BJ (cell line): ENCODE results near the genes PGBD5 and CAPN9.

DNA sequence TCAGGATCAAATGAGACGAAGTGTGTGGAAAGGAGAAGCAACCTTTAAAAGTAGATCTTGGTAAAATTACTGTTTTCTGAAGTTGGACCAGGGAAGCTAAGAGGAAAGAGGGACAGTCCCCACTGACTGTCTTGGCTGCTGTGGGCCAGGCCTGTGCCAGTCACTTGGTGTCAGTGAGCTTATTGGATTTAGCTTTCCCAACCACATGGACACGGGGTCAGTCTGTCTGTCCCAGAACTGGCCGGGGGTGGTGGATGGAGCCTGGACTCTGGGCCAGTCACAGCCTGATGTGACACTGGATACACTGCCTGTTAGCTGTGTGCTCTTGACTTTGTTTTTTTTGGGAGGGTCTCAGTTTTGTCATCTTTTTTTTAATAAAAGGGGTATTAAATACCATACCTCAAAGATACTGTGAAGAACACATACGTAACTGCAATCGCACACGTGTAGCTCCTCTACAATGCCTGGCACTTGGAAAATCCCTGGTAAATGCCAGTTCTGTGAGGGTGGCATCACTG, 96.7 kb downstream of the GALNT2 start:
- CAGE, long polyA plus RNA, result no peak
- RRBS, result no CpG with 5 or more reads among the region's 6 CpGs

GRCh38 chr1:230231424-230232261, 164.6 kb downstream of the GALNT2 start:
- CAGE, long polyA plus RNA, result no peak
- RRBS, result no CpG with 5 or more reads among the region's 11 CpGs

DNA sequence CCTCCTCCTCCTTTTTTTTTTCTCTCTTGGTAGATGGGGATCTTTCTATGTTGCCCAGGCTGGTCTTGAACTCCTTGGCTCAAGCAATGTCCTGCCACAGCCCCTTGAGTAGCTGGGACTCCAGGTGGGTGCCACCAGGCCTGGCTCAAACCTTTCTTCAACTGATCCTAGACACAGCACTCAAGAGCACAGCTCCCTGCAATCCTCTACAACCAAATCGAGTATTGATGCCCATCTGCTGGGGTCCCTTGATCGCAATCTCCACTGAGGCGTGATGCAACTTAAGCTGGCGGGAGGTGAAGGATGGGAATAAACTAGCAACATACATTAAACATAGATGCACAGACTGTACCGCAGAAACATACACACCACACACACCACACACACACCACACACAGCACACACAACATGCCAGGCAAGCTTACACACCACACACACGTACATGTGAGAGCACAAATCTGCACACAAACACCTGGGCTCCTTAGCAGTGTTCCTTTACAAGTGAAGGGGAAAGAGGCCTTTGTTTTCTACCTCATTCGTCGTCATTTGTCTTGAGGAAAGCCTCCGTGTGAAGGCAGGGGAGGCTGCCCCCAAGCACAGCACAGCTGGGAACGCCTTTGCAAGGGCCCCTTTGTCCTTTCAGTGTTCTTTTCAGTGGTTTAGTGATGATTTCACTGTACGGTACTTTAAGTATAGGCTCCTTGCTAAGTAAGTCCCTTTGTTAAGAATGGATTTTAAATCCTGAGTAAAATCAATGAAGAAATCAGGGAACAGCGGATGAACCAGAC, 94.3 kb downstream of the PGBD5 start:
- CAGE, long polyA plus RNA, result no peak
- RRBS, result no CpG with 5 or more reads among the region's 12 CpGs

DNA sequence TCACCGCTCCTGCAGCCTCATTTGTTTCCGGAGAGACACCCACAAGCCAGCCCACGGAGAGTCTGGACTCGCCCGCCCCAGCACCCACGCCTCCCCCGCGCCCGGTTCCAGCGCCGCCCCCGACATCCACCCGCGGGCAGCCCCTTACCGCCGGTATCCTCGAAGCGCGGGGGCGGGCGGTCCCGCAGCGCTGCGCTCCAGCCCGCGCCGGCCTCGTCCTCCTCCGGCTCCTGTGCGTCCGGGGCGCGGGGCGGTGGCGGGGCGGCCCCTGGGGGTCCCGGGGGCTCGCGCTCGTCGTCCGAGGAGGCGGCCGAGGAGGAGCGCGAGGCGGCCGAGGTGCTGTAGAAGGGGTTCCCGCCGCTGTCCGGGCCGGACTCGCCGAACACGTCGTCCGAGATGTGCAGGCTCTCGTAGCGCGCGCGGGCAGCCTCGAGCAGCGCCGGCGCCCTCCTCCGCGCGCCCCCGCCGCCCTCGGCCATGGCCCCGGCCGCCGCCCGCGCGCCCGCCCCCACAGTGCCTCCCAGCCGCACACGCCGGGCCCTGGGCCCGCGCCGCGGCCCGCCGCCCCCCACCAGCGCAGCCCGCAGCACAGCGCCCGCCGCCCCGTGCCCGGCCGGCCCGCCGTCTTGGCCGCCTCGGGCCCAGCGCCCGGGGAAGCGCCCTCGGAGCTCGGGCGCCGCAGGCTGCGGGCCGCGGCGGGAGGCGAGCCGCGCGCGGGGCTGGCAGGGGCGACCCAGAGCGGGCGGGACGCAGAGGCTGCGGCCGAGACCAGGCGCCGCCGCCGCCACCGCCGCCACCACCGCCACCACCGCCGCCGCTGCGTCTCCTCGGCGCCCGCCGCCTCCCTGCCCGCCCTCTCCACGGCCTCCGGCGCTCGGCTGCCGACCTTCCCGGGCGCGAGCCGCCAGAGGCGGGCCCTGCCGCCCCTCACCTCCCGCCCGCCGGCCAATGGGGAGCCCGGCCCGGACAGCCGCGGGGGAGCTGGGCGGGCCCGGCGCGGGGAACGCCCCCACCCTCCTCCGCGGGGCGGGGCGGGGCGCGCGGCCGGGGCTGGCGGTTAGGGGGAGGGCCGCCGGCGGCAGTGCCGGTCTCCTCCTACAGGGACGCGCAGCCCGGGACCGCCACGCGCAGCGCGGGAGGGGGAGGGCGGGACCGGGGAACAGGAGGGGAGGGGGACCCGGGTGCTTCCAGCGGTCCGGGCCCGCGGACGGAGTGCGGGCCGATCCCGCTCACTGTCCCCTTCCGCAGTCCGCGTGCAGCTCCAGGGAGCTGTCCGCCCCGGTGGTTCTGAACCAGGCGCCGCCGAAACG, at the start of gene PGBD5:
Gene PGBD5, minus strand, starts transcription at position 883 of the 1,310 bp plus-strand sequence.
- CAGE, long polyA plus RNA, result no peak
- RRBS, result 2% methylated on average over 126 of the region's 202 CpGs

DNA sequence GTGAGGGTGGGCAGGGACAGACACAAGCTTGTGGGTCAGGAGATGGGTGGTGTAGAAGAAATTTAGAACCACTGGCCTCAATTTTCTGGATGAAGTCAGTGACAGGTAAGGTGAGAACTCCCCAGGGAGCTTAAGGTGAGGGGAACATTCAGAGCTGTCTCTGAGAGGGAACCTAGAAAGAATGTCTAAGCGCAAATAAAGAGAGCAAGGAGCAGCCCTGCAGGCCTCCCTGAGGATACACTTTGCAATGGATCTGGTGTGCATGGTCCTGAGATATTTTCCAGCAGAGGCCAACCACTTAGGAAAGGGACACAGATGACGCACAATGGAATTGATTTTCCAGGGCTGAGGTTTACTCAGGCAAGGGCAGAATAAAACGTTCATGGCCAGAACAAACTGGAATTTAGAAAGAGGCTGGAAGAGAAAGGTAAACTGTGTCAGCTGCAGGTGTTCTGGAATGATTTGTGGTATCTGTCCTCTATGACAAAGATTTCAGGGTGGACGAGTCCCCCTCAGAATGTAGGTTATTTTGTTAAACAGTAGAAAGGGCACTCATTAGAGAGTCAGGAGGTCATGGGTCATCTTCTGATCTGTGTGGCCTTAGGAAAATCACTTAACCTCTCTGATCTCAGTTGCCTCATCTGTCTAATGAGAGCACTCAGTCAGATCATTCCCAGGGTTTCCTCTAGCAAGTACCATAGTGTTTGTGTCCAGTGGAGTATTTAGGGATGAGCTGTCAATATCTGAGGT, 61.7 kb upstream of the PGBD5 start:
- CAGE, long polyA plus RNA, result no peak
- RRBS, result no CpG with 5 or more reads among the region's 4 CpGs

DNA sequence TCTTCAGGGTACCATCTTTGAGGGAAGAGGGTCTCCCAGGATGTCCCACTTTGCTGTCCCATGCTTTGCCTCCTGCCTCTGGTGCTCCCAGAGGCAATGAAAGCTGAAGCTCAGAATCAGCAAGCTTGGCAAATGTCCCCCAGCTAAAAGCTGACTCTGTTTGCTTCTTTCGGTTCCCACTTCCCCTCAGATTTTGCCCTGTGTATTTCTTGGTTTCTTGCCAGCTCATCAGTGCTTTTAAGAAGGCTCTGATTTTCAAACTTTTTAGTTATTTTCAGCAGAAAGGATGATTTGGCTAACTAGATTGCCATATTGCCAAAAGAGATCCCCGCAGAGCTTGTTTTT, 33.1 kb upstream of the COG2 start:
- CAGE, long polyA plus RNA, result no peak
- RRBS, result no CpG with 5 or more reads among the region's 2 CpGs

DNA sequence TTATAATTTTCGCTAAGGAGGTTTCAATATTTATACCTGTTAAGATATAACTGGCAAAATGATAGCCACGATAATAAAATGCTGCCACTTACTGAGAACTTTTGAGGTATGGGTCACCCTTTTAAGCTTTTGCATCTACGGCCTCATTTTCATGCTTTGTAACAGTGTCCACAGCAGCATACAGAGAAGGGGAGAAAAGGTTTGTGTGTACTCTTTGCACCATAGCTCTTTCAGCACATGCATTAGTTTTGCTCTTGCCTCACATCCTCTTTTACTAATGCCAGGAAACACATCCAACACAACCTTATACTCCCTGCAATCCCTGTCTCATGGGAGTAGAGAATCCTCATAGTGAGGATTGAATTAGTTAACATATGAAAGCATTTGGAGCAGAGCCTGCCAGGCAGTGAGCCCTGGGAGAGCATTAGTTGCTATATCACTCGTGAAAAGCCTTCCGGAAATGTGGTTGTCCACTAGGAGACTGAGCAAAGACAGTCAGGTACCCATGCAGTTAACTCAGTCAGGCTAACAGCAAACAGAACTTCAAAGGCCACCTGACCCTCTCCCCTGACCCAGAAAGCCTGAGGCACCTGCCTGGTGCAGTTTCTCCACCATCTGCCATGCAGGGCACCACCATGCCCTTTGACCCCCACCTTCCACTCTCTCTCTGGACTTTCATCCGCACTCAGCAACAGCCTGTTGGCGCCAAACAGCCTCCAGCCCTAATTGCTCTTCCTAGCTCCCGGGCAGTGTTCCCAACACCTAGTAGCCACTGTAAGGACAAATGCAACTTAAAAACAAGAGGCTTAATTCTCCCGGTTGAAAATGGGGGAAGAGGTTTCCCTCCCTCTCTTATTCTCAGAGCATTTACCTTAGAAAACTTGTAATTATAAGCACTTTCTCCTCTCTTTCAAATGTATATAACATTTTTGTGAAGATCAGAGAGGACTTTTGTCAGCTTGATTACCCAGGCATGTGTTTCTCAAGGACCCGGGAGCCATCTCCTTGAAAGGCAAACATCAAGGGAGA, 14.9 kb upstream of the AGT start:
- CAGE, long polyA plus RNA, result no peak
- RRBS, result 5% methylated on average over 2 of the region's 10 CpGs

GRCh38 chr1:230747126-230747521, at the start of gene CAPN9:
Gene CAPN9 (plus strand): TSS chr1:230747388.
- CAGE, long polyA plus RNA, result no peak
- RRBS, result 78% methylated on average over 3 of the region's 8 CpGs

DNA sequence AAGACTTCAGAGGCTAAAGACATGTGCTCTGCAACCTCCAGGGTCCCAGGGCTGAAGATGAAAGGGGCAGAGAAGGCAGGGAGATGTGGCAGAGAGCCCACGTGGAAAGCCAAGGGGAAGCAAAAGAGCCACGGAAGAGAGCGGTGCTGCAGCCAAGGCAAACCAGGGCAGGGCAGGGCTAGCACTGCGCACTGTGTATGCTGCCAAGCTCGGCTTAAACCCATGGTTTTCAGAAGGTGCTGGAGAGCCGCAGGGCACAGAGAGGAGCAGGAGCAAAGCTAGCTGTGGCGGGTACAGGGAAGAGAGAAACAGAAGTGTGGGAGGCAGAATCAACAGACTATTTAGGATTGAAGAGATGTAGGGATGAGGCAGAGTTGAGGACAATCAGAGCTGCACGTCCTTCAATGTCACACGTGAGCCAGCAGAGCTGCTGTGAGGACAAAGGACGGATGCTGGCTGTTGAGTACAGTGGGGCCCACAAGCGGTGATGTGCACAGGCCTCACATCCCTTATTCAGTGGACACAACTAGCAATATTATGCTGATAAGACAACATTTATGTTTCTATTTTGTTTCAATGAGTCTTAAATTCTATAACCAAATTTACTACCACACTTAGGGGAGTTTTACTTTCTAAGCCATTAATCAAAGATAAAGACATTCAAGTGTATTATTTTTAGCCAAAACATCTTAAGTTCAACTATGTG, 42.0 kb upstream of the C1orf198 start:
- CAGE, long polyA plus RNA, result no peak
- RRBS, result no CpG with 5 or more reads among the region's 11 CpGs

DNA sequence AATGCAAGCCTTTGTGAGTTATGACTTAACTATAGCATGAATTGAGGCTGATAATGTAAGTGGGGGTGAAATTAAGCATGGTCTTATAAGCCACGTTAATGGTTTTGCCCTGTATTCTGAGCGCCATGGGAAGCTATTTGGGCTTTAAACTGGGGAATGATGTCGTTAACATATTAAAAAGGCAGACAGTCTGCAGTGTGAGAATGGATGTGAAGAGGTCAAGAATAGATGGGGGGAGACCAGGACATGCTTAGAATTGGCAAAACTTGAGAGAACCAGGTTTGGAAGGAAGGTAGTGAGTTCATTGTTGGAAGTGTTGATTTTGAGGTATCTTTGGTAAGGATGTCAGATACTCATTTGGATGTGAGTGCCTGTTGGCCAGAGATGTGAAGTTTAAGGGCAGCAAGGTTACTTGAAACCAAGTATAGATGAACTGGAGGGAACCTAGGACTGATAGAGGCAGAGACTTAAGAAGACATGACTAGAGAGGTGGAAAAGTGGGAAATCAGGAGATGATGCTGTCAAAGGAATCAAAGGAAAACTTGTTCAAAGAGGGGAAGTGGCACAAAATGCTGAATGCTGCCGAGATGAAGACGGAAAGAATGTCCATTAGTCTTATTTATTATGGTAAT, 28.5 kb downstream of the TSNAX start:
- CAGE, long polyA plus RNA, result no peak
- RRBS, result no CpG with 5 or more reads among the region's 5 CpGs

DNA sequence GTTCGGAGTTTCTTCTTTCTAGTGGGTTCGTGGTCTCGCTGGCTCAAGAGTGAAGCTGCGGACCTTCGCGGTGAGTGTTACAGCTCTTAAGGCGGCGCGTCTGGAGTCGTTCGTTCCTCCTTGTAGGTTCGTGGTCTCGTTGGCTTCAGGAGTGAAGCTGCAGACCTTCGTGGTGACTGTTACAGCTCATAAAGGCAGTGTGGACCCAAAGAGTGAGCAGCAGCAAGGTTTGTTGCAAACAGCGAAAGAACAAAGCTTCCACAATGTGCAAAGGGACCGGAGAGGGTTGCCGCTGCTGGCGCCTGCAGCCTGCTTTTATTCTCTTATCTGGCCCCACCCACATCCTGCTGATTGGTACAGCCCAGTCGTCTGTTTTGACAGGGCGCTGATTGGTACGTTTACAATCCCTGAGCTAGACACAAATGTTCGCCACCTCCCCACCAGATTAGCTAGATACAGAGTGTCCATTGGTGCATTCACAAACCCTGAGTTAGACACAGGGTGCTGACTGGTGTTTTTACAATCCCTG, 14.8 kb downstream of the DISC1 start:
- CAGE, long polyA plus RNA, result no peak
- RRBS, result no CpG with 5 or more reads among the region's 22 CpGs

GRCh38 chr1:231850652-231851144, 224.1 kb downstream of the DISC1 start:
- CAGE, long polyA plus RNA, result no peak
- RRBS, result no CpG with 5 or more reads among the region's 6 CpGs

DNA sequence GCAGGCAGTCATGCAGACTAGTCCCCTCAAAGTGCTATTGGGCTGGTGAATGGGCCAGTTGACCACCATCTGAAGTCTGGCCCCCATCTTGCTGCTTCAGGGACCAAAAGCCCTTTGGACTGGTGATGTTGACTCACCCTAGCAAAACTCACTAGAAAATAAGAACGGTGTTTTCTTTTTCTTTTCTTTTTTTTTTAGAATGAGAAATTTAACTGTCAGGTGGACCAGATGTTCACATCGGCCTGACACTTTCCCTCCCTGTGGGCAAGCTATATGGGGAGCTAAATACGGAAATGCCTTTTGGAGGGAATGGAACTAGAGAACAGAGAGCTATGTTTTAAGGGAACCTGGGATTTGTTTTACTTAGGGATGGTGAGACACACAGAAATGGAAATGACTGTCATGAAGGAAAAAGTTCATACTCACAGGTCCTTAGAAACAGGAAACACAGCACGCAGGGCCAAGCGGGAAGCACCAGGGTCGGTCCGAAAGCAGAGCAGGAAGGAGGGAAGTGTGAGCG, 256.5 kb downstream of the SIPA1L2 start:
- CAGE, long polyA plus RNA, result no peak
- RRBS, result no CpG with 5 or more reads among the region's 8 CpGs

DNA sequence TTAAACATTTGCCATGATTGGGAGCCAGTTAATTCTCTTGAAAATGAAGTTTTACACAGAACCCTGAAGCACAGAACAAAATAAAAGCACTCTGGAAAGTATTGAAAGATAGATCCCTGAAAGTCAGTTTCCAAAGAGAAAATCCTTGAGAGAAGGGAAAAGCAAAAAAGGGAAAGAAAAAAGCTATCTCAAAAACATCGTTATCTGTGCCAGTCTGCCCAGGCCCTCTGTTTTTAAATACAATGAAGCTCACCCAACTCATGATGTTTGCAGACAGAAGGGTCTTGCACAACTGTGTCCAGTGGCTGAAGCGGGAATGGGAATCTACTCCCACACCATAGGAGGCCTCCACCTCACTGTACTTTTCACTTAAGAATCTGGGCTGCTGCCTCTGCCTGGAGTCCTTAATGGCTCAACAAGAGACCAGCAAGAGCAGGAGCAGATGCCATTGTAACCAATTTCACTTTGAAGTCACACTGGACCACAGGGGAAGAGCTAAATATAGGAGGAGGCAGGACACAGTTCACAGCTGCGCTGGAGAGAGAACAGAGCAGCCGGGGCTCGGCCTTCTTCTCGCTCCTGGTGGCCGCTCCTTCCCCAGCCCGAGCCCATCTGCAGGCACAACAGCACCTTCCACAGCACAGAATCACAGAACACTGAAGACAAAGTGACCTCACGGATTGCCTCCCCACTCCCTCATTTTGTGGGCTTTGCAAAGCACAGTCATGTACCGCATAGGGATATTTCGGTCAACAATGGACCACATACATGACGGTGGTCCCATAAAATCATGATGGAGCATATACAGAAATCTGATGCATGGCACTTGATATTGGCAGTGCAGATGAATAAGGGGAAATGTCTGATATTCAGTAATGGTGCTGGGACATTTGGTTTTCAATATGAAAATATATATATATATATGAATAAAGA, 120.3 kb downstream of the SIPA1L2 start:
- CAGE, long polyA plus RNA, result no peak
- RRBS, result no CpG with 5 or more reads among the region's 12 CpGs

GRCh38 chr1:232518284-232519090, 111.4 kb downstream of the SIPA1L2 start:
- CAGE, long polyA plus RNA, result no peak
- RRBS, result no CpG with 5 or more reads among the region's 6 CpGs

- CAGE, long polyA plus RNA, result no peak
- RRBS, result no CpG with 5 or more reads among the region's 5 CpGs
Observed at GRCh38 chr1:232868894-232869344, 63.7 kb downstream of the MAP10 start.

- CAGE, long polyA plus RNA, result no peak
- RRBS, result no CpG with 5 or more reads among the region's 12 CpGs
Observed at GRCh38 chr1:233326824-233327176, 724 bp upstream of the MAP3K21 start.

GRCh38 chr1:233359529-233360054, 32.1 kb downstream of the MAP3K21 start:
- CAGE, long polyA plus RNA, result no peak
- RRBS, result no CpG with 5 or more reads among the region's 5 CpGs

DNA sequence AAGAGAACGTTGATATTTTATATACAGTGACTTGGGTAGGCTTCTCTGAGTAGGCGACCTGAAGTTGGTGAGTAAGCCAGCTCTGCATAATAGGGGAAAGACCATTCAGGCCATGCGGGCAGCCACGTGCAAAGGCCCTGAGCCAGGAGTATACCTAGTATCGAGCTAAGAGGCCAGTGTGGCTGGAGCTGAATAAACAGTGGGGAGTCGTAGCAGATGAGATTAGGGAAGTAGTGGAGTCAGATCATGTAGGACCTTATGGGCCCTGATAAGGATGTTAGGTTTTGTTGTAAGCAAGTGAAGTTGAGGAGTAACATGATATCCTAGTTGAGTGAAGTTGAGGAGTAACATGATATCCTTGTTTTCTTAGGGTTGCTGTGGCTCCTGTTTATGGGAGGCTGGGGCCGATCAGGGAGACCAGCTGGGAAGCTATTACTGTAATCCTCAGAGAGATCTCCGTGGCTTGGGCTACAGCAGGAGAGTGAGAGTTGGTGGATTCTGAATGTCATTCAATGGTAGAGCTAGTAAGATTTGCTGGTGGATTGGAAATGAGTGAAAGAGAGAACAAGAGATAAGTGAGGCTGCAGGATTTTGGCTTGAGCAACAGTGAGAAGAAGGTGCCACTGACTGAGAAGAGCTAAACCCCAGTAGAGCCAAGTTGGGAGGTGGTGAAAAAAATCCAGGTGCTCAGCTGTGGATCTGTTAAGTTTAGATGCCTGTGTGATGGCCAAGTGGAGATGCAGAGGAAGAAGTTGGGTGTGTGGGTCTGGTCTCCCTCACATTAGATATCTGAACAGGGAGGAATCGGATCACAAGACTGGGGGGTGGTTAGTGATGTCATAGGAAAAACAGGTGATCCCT, 22.2 kb downstream of the KCNK1 start:
- CAGE, long polyA plus RNA, result no peak
- RRBS, result no CpG with 5 or more reads among the region's 9 CpGs

DNA sequence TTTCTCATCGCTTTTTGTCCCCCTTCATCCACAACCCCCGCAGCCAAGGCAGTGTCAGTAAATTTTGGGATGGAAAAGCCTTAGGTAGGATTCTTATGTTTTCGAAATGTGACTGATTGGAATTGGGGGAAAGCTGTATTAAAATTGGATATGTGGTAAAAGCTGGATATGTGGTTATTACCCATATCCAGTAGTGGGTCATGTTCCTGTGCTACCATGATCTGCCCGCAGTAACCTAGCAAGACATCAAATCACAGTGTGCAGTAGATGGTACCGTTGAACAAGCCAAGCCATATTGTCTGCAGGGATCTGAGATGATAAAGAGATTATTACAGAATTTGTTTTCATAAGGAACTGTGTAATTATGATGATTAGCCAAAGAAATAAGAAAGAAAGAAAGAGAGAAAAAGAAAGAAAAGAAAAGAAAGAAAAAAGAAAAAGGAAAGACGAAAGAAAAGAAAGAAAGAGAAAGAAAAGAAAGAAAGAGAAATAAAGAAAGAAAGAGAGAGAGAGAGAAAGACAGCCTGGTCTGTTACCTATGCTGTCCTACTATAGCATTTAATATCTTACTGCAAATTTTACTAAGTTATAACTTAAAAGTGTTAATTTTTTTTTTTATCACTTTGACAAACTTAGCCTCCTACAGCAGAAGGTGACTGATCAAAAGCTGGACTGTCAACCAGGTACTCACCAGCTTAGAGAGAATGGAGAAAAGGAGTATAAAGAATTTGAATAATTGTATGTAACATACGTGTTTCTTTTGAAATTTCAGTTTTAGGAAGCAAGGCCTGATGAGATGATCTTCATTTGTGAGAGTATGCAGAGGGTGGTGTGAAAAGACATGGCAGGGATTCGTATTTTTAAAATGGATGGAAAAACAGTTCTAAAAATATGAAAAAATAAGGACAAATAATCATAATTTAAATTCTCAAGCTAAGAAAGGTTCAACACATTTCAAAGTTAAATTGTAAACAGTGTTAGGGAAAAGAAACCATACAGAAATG, 43.6 kb downstream of the KCNK1 start:
- CAGE, long polyA plus RNA, result no peak
- RRBS, result no CpG with 5 or more reads among the region's 8 CpGs